Epithelial cell of proximal tubule (primary cell): ENCODE measurements around a stretch of chr22.

GRCh38 chr22:44930212-44930673, 79.6 kb downstream of the PHF21B start:
- RAMPAGE, long total RNA = no peak
- RRBS = no CpG with 5 or more reads among the region's 5 CpGs

DNA sequence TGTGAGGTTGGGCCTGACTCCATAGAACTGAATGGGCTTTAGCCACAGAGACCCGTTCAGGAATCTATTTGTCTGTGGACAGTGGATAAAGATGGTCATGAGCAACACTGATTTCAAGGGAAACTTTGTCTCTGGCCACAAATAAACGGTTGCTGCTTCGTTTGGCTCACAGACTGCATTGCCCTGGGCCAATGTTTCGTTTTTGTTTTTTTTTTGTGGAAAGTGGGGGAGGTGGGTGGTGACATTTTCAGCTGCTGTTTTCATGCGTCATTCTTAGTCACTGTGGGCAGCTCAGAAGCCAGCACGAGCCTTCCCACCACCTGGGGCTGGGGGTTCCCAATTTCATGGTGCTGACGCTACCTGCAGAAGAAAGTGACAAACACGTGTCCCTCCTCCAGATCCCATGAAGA, 54.7 kb upstream of the PHF21B start:
- RAMPAGE, long total RNA = no peak
- RRBS = no CpG with 5 or more reads among the region's 8 CpGs

GRCh38 chr22:45072162-45072690, 62.4 kb upstream of the PHF21B start:
- RAMPAGE, long total RNA = no peak
- RRBS = no CpG with 5 or more reads among the region's 20 CpGs

DNA sequence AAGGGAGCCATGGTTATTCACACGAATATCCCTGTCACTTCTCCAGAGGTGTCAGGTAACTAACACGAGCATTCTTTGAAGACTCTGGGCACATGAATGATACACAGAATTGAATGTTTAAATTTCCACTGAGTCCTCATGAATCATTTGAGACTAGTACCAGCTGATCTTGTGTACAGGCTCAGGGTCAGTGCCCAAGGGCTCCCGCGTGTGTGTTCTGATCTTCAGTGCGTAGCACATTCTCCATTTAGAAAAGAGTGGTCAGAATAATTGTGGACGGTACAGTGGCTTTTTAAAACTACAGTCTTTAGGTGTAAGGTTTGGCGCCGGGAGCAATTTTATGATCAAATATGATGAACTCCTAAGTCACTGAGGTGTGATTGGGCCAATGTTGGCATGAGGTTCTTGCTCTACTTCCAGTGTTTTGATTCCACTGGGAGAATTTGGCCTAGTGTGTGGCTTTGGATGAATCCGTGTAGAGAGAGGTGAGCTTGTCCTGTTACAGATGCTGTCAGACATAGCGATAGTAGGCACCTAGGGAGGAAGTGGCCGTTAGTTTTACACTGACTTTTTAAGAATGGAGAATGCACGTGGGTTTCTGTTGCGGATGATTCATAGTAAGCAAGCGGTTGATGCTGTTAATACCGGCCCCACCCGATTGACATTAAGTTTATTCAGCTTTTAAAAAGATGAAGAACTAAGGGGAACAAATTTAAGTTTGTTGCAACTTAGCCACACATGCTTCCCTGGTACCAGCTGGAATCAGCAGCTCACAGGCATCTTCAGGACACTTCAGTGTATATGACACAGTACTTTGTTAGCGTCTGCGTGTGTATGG, 22.2 kb downstream of the NUP50 start:
- RAMPAGE, long total RNA = no peak
- RRBS = no CpG with 5 or more reads among the region's 18 CpGs

GRCh38 chr22:45213421-45213674, 27.3 kb downstream of the KIAA0930 start:
- RAMPAGE, long total RNA = no peak
- RRBS = no CpG with 5 or more reads among the region's 10 CpGs

DNA sequence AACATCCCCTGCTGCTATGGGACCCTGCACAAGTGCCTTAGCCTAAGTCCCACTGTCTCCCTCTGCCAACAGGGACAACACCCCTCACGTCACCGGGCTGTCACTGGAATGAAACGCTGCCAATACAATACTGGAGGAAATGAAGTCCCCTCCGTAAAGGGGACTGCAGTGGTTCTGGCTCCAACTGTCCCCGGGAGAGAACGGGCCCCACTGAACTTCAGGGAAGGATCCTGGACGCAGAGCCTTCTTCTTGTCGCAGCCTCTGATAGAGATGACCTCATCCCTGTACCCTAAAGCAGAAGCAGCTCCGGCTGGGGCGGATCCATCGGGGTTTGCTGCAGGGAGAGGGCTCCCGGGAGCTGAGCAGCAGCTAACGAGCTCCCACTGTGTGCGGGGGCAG, 13.2 kb downstream of the KIAA0930 start:
- RAMPAGE, long total RNA = no peak
- RRBS = 88% methylated on average over 7 of the region's 14 CpGs

- RAMPAGE, long total RNA = no peak
- RRBS = no CpG with 5 or more reads among the region's 14 CpGs
These were observed 22.5 kb downstream of the FAM118A start for GRCh38 chr22:45331981-45332823.

GRCh38 chr22:45344308-45344562, 34.5 kb downstream of the FAM118A start:
- RAMPAGE, long total RNA = no peak
- RRBS = no CpG with 5 or more reads among the region's 2 CpGs

GRCh38 chr22:45423937-45424664, 10.6 kb downstream of the RIBC2 start:
- RAMPAGE, long total RNA = no peak
- RRBS = no CpG with 5 or more reads among the region's 17 CpGs

GRCh38 chr22:45435581-45436211, 22.2 kb downstream of the RIBC2 start:
- RAMPAGE, long total RNA = no peak
- RRBS = no CpG with 5 or more reads among the region's 21 CpGs

DNA sequence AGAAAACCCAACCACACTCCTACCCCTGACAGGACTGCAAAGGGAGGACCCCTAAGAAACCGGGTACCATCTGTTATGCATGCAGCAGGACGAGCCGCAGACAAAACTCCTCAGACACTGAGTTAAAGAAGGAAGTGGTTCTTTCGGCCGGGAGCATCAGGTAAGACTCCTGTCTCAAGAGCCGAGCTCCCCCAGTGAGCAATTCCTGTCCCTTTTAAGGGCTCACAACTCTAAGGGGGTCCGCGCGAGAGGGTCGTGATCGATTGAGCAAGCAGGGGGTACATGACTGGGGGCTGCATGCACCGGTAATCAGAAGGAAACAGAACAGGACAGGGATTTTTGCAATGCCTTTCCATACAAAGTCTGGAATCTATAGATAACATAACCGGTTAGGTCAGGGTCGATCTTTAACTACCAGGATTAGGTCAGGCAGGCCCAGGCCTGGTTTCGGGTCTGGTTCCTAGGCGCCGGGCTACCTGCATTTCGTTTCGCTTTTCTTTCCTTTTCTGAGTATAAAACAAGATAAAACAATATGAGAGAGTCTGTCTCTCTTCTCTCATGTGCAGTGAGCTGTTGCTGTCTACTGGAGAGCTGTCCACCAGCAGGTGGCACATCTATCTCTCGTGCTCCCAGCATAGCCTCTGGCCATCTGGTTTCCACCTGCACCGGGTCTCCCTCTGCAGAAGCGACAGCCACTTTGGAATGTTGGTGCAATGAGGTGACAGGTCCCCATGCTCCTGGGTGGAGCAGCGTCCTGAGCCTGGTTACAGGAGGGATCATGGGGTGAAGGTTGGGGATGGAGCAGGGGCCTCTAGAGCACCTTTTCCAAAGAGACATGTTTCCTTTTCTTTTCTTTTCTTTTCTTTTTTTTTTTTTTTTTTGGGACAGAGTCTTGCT, 27.5 kb downstream of the RIBC2 start:
- RAMPAGE, long total RNA = no peak
- RRBS = 43% methylated on average over 6 of the region's 23 CpGs

DNA sequence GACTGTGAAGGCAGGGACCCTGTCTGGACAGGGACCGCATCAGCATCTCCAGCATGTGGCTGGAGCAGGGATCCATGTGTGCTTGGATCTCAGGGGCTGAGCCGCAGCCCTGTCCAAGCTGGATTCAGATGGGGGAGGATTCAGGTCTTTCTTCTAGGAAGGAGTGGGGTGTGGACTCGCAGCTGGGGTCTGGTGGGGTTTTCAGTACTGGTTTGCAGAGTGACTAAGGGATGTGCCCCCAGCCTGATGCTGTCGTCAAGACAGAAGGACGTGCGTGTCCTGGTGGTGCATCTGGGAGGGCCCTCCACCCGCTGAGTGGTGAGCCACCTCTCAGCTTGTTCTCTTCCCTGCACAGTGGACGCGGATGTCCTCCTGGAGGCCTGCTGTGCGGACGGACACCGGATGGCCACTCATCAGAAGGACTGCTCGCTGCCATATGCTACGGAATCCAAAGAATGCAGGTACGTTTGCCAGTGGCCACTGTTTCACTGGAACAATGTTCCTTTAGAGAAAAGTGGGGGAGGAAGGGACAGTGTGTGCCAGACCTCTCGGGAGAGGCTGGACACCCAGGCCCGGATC, 15.7 kb downstream of the FBLN1 start:
- RAMPAGE, long total RNA = no peak
- RRBS = 57% methylated on average over 1 of the region's 17 CpGs

DNA sequence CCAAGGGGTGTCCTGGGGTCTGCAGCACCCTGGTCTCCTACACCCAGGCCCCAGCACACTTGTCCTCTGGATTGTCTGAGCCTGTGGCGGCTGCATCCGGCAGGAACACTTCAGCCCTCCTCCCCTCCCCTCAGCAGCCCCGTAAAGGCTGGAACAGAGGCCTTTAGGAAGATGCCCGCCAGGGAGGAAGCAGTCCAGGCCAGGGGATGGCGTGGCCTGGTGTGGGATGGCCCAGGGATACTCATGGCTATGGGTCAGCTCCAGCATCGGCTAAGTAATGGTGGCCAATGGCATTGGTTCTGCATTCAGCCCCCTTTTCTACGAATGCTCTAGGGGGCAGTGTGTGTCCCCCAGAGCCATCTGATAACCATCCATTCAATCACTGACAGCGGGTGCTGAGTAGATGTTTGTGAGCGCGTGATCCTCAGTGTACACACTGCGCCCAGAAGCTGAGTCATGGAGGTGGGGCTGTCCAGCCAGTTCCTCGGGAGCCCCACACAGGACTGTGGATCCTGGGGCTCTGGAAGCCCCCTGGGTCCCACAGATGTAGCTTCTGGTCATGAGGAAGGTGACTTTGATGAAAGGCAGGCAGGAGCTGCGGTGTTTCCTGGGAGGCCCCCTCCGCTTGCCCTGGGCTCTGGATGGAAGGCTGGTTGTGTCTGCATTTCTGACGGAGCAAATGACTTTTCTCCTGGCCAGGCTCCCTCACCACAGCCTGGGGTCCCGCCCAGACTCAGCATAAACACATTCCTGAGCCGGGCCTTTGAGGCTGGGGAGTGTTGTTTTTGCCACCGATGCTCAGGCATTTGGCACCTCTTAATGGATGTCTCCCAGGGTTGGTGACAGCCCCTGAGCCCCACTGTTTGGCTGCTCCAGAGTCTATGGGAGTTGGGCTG, 46.5 kb downstream of the FBLN1 start:
- RAMPAGE, long total RNA = no peak
- RRBS = no CpG with 5 or more reads among the region's 18 CpGs

- RAMPAGE, long total RNA = no peak
- RRBS = no CpG with 5 or more reads among the region's 13 CpGs
These were observed 47.7 kb downstream of the FBLN1 start for GRCh38 chr22:45550411-45550728.

- RAMPAGE, long total RNA = no peak
- RRBS = 33% methylated on average over 2 of the region's 23 CpGs
These were observed 45.4 kb upstream of the ATXN10 start for GRCh38 chr22:45626187-45626764.

DNA sequence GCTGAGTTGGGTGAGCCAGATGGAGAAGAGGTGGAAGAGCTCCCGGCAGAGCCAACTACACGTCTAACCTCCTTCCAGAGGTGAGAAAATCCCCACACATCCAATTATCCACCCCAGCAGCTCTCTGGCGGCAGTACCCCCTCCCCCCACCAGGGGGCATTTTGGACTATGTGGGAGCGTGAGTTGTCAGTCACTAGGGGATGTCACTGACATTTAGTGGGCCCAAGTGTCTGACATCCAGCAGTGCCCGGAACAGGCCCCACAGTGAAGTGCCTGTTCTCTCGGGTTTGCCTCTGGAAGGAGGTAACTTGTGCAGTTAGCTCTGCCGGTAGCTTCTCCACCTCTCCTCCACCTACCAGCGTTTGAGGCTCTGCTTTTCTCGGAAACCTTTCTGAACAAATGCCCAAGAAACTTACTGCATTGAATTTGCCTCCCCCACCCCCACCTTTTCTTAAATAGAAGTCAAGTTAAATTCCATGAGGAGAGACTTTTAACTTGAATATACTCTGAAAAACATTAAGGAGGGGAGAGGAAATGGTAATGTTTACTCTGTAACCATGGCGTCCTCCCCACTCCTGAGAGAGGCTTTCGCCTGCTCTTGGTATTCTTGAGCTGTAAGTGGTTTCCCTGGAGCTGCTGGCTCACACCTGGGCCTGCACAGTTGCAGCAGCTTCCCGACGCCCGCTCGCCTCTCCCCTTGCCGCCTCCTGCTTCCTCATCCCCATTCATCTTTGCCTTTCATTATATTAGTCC, 112.8 kb downstream of the WNT7B start:
- RAMPAGE, long total RNA = no peak
- RRBS = 13% methylated on average over 3 of the region's 16 CpGs

DNA sequence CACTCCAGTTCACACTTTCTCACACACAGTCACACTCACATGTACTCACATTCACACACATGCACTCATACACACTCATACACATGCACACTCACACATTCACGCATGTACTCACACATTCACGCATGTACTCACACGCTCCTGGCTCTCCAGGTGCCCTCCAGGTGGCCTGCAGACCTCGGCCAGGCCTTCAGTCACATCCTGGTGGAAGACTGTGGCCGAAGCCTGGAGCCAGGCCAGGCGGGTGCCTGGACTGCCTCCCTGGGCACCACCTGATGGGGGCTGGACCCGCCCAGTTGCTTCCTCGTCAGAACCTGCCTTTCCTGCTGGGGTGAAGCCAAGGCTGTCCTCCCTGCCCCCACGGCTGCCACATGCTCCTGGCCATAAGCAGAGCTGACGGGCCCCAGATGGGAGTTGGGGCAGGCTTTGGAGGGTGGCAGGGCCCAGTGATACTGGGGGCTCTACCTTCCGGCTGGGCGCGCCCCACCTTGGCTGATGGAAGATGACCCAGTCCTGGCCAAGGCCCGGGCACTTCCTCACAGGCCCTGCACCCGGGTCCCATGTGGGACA, 89.4 kb downstream of the WNT7B start:
- RAMPAGE, long total RNA = no peak
- RRBS = 87% methylated on average over 4 of the region's 15 CpGs

- RAMPAGE, long total RNA = no peak
- RRBS = no CpG with 5 or more reads among the region's 15 CpGs
These were observed 73.7 kb downstream of the WNT7B start for GRCh38 chr22:45903236-45903741.

DNA sequence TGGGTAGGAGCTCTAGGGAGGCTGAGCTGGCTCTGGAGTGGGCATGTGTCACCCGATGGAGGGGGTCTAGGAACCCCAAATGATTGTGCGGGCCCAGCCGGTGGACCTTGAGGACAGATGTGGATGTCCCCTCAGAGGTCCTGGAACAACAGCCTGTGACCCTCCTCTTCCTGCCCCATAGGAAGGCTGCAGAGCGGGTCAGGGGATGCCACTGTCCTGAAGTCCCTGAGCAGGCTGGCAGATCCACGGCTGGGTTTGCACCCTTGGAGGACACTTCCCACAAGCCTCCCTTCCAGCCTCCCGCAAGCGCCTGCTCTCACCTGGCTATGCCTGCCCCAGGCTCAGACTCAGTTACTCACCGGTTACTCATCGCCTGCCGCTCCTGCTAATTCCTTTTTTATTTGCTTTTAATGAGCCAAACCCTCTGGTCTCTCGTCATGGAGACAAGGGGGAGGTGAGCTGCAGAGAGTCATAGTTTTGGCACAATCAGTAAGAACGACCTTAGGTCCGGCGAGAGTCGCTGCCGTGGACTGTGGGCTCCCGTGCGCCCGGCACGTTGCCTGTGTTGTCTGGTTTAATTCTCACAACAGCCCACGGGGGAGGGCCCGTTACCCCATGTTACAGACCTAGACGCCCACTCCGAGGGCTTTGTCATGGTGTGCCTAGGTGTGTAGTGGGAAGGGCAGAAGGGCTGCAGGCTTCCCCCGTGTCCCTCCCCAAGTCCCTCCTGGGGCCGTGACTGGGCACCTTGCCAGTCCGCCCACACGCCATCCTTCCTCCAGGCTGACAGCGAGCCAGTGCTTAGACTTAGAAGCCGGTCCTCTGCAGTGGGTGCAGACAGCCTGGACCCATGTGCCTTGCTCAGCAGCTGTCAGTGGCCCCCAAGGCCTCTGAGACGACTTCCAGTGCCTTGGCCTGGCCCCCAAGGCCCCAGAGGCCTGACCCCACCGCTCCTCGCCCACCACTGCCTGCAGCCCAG, 42.3 kb downstream of the WNT7B start:
- RAMPAGE, long total RNA = no peak
- RRBS = 2% methylated on average over 7 of the region's 33 CpGs

- RAMPAGE, long total RNA = no peak
- RRBS = no CpG with 5 or more reads among the region's 9 CpGs
These were observed 18.2 kb upstream of the WNT7B start for GRCh38 chr22:45995161-45995507.